ENCODE measurements around a stretch of chr6.

DNA sequence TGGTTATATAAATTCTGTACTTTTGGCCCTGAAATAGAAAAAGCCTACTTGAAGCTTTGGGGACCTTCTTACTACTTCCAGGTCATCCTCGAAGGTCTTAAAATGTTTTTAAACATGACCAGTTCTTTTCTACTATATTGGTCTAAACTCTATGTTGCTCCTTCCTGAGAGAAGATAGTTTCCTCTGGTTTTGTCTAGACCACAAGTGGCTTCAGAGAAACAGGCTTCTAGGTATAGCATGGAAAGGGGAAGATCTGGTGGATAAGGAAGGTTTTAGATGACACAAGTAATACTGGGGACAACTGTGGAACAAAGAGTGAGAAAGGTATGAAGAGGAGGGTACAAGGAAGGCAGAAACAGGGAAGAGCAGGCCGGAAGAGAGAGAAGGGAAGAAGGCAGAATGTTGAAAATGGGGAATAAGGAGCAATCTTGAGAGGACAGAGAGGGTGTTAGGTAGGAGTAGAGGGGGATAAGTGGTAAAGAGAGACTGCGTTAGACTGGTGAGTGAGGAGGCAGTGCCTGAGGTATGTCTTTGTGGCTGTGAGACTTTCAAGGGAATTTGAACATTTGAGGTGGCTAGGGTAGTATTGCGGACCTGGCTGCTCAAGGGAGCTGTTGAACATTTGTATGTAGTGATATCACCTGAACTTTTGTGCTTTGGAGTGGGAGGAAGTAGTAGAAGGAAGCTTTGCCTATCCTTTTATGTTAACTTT is 69.3 kb downstream of the FOXO3 start:
- PRO-cap, result no peak
- RAMPAGE, long total RNA, 2 experiments, result no peak in any of the 2 experiments

GRCh38 chr6:108689119-108689742 is 128.5 kb downstream of the FOXO3 start:
- PRO-cap, result no peak
- RAMPAGE, long total RNA, 2 experiments, result no peak in any of the 2 experiments

DNA sequence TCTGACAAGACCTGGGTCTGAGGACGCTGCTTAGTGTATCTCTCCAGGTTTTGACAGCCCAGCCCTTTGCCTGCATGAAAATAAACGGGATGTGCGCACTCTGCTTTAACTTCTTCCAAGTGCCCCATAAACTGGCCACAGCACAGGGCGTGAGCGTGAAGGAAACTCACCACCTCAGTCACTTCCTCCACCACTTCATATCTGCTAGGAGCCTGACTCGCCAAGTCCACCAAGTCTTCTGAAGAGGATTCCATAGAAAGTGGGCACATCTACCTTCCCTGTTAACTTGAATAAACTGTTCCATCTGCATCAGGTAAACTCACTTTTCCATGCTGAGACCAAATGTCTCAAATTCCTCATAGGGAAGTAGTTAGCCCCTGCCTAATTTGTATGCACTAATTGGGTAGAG is 109.1 kb upstream of the ARMC2 start:
- PRO-cap, result no peak
- RAMPAGE, long total RNA, 2 experiments, result no peak in any of the 2 experiments

- PRO-cap, result no peak
- RAMPAGE, long total RNA, 2 experiments, result no peak in any of the 2 experiments
Observed at GRCh38 chr6:108781982-108782587, 66.1 kb upstream of the ARMC2 start.

DNA sequence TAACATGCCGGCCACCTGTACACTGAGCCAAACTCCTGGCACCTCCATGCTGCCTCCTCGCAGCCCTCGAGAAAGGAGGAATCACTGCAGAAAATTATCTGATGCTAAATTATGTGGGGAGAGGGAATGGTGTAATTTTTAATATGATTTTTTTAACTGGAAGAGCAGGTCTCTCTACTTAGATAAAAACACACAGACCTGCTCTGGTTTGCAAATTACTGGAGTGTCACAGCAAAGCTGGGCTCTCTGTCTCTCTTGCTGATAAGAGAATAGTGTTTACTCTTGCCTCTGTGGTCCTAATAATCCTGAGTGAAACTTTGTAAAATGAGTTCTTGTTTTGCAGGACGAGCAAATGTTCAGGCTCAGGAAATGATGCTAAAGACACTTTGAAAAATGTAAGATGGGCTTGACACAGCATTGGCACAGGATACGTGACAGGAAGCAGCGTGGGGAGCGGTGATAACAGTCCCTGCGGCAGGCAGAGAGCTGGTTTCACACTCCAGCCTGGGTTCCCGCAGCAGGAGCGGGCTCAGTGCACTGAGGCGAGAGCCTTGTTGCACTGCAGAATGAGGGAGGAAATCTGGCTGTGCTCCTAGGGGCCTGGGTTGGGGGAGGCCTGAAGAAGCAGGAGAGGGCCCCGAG is 49.8 kb upstream of the ARMC2 start:
- PRO-cap, result unidirectional peak, plus-strand start at position 495 of the sequence
- RAMPAGE, long total RNA, 2 experiments, result no peak in any of the 2 experiments

DNA sequence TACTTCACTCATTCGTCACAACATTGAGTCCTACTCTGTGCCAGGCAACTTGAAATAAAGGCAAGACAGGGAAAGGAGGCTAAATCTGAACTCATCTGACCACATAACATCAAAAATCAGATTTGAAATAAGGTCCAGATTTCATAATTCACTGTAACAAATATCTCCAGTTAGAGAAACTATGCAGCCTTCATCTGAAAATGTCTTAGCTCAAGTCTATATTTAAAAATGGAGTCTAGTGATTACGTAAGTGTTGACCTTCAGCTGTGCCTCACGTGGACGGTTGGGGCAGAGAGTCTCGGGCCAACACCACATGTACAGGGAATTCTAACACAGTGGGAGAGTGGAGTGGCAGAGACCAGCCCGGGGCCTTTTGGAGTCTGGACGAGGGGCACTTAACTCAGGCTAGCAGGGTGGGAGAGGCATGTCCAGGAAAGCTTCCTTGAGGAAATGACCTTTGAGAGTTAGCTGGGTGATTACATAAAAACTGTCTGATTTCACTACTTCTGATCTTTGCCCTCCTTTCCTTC is 2.4 kb downstream of the ARMC2 start:
- PRO-cap, result unidirectional peak, plus-strand start at position 335 of the sequence
- RAMPAGE, long total RNA, 2 experiments, result no peak in any of the 2 experiments

DNA sequence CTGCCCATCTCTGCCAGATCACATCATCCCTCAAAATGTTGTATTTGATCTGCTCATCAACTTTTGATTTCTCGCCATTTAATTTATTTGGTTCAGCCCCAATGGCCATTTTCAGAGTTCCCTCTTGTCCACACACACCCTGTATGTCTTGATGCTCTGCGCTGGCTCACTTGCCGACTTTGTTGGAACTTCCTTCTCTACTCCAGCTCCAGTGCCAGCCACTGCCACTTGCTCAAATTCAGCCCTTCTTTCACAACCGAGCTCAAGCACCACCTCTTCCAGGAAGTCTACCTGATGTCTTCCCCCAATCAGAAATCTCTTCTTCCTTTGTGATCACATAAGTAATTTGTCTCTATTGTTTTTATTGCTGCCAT is 2.8 kb downstream of the ARMC2 start:
- PRO-cap, result no peak
- RAMPAGE, long total RNA, 2 experiments, result no peak in any of the 2 experiments

DNA sequence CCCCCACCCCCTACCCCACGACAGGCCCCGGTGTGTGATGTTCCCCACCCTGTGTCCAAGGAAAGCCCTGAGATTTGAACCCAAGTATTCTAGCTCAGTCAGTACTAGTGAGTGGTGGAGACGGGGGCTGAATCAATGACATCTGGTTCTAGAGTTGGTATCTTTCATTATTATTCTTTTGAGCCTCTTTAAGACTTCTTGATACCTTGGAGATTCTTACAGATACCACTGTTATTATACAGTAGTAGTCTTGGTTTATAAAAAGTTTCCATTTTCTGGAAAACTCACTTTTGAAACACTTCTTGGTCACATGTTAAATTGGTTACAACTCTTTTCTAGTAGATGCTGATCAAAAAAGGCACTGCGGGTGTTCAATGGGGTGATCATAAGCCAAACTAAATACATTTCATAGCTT is 88.2 kb downstream of the SESN1 start:
- PRO-cap, result no peak
- RAMPAGE, long total RNA, 2 experiments, result no peak in any of the 2 experiments

- PRO-cap, result no peak
- RAMPAGE, long total RNA, 2 experiments, result no peak in any of the 2 experiments
Observed at GRCh38 chr6:109478922-109479346, 4.1 kb downstream of the ZBTB24 start.

DNA sequence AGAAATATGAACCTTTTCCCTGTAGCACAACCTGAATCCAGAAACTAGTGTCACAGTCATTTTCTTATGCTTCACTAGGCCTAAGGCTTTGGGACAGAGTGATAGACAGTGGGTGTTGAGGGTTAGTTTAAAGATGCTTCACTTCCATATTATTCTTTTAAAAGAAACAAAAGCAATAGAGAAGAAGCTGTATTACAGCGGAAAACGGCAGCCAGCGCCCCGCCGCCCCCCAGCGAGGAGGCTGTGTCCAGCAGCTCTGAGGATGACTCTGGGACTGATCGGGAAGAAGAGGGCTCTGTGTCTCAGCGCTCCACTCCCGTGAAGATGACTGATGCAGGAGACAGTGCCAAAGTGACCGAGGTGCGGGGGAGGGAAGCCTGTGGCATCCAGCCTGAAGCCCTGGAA is 100.1 kb downstream of the FIG4 start:
- PRO-cap, result bidirectional peak, plus-strand start at position 273 of the sequence, minus-strand start at position 276 of the sequence
- RAMPAGE, long total RNA, 2 experiments, result no peak in any of the 2 experiments

DNA sequence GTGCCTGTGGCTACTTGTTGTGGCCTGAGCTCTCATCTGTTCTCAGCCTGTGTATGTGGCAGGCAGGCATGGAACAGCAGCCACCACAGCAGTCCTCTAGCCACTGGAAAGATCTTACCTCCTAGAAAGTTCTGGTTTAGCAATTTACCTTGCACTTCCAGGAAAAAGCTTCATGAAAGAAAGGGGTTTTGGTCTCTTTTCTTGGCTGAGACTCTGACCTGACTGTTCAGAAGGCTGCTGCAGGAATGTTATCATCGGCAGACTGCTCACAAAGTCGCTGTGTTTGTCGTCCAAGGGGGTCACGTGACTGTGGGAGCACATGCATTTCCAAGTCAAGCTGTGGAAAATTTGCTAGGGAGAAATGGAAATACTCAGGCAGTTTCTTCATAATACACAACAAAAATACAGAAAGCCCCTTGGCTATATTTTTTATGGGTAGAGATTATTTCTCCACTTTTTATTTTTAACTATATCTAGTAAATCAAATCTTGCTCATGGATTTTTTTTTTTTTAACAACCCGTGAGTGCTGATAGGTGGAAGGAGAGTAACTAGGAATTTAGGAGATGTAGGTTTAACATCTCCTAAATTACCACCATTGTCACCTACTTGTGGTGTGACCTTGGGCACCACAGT is 110.8 kb upstream of the GPR6 start:
- PRO-cap, result no peak
- RAMPAGE, long total RNA, 2 experiments, result no peak in any of the 2 experiments

DNA sequence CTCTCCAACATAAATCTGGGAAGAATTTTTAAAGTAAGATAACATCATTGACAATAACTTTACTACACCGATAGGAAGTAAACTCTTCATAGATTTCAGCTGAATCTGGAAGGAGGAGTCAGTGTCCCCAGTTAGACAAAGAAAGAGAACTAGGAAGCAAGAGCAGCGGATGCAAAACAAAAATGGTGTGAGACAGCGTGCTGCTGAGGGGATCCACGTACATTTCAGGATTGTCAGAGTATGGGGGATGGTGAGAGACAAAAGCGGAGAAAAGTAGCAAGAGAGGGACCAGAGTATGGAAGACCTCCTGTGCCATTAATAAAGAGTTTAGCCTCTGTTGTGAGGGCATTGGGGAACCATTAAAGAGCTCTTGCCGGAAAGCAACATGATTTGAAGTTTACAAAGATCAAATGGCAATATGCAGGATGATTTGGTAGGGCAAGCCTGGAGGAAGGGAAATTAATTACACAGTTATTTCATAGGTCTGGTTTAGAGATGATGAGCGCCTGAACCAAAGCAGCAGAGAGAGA is 35.2 kb downstream of the CDC40 start:
- PRO-cap, result no peak
- RAMPAGE, long total RNA, 2 experiments, result no peak in any of the 2 experiments

DNA sequence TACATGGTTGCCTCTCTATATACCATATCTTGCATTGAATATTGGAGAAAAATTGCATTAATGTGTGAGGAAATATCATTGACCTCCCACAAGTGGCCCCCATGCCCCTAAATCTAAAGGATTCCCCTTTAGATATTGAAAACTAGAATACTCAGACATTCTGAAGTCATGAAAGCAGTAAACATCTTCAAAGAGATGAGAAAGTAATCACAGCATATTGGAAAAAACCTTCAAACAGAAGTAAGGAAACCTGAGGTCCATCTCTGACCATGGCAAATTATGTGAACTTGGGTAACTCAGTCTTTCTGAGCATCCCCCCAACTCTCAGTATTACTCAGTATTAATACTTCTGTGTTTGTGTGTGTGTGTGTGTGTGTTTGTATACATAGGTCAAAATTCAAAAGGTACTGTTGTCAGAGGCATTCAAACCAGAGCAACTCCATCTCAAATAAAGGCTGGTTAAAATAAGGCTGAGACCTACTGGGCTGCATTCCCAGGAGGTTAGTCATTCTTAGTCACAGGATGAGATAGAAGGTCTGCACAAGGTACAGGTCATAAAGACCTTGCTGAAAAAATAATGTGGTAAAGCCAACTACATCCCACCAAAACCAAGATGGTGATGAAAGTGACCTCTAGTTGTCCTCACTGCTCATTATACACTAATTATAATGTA is 33.1 kb upstream of the SLC22A16 start:
- PRO-cap, result no peak
- RAMPAGE, long total RNA, 2 experiments, result no peak in any of the 2 experiments

DNA sequence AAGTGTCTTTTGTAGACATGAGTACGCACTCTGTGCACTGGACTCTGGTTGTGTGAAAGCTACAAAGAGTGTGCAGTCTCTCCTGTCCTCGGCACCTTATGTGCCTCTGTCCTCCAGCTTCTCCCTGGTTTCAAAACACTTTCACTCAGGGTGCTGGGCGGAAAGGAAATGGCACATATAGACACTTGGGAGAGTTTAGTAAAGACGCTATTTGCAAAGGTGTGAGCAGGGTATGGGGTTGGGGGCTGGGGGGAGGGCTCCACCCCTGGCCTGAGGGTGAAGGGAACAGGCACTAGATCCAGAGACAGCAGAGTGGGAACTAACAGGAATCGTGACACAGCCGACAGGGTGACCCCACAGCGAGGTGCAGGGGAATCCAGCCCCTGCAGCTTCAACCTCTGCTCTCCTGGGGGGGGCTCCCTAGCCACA is 66.4 kb upstream of the SLC22A16 start:
- PRO-cap, result no peak
- RAMPAGE, long total RNA, 2 experiments, result no peak in any of the 2 experiments

GRCh38 chr6:110622631-110623488 is 146.4 kb upstream of the SLC22A16 start:
- PRO-cap, result no peak
- RAMPAGE, long total RNA, 2 experiments, result no peak in any of the 2 experiments

- PRO-cap, result no peak
- RAMPAGE, long total RNA, 2 experiments, result no peak in any of the 2 experiments
Observed at GRCh38 chr6:110762282-110762962, 52.8 kb downstream of the CDK19 start.

DNA sequence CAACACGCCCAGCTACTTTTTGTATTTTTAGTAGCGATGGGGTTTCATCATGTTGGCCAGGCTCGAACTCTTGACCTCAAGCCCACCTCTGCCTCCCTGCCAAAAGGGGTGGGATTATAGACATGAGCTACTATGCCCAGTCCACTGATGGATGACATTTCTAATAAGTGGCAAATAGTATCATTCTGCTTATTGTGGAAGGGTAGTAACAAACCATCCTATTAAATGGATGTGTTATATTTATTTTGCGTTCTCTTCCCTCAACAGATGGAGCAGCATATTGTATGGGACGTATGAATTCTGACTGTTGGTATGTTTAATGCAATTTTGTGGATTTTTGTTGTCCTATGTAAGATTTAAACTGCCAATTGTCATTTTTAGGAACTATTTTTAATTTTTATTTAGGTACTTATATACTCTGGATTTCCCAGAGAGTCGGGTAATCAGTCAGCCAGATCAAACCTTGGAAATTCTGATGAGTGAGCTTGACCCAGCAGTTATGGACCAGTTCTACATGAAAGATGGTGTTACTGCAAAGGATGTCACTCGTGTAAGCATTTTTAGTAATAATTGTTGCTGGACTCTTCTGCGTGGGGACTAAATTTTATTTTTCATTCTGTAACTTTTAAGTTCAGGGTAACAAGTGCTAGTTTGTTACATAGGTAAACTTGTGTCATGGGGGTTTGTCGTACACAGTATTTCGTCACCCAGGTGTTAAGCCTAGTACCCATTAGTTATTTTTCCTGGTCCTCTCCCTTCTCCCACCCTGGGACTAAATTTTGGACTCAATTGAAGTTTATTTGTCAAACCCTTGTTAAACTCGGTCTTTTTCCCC is 17.5 kb downstream of the AMD1 start:
- PRO-cap, result no peak
- RAMPAGE, long total RNA, 2 experiments, result no peak in any of the 2 experiments

DNA sequence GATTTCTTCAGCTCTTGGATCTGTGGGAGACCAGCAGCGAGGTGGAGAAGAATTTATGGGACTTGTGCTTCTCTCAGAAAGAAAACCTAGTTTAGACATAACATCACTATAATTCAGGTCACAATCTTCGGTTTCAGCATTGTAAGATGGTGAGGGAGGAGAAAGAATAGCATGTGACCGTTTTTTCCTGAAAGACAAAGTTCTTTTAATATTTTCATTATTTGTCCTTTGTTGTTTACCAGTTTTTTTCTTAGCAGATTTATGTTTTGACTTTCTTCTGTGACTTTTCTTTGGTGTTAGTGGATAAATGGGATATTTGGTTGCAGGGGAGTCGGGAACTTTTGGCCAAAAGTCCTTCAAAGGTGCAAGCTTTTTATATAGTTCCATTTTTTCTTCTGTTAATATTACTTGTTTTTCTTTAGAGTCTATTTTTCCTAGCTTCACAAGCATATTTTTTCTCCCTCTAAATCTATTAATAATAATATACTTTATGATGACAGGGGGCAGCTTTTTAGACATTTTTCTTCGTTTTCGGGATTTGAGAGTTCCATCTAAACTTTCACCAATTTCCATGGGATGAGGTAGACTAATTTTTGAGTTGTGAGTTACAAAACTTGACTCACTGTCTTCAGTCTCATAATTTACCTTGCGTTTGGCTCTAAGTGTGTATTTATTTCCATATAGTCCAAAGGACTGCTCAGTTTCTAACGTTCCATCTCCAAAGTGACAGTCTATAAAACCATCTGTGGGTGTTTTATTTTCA is 107.9 kb downstream of the REV3L start:
- PRO-cap, result no peak
- RAMPAGE, long total RNA, 2 experiments, result no peak in any of the 2 experiments

- PRO-cap, result bidirectional peak, plus-strand start at chr6:111591727, minus-strand start at chr6:111591482
- RAMPAGE, long total RNA, 2 experiments, result no peak in any of the 2 experiments
Observed at GRCh38 chr6:111591099-111592186, 14.2 kb downstream of the TRAF3IP2 start.

GRCh38 chr6:111602298-111603015 is 3.2 kb downstream of the TRAF3IP2 start:
- PRO-cap, result no peak
- RAMPAGE, long total RNA, 2 experiments, result no peak in any of the 2 experiments